Thoracic aorta endothelial cell (primary cell): ENCODE measurements around a stretch of chr17.

DNA sequence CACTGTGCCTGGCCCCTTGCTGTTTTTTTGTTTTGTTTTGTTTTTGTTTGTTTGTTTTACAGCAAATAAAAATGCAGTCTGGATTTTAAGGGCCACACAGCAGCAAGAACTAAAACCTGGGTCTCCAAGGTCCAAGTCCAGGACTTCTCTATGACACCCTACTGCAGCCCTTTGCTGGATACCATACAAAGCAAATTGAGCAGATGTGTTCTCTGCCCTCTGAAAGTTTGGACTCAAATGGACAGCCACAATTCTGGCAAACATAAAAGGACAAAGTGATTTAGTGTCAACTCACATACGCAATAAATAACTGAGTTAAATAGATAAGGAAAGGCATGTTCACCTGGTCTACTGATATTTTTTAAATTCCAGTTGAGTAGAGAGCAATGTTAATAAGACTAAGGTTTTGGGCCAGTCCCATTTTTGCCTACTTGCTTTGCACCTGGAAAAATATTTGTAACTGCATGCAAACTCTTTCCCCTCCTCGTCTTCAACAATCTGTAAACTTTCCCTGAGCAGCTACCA lies 7.7 kb upstream of the ZNF652 start:
- CAGE, long polyA plus RNA = no peak

DNA sequence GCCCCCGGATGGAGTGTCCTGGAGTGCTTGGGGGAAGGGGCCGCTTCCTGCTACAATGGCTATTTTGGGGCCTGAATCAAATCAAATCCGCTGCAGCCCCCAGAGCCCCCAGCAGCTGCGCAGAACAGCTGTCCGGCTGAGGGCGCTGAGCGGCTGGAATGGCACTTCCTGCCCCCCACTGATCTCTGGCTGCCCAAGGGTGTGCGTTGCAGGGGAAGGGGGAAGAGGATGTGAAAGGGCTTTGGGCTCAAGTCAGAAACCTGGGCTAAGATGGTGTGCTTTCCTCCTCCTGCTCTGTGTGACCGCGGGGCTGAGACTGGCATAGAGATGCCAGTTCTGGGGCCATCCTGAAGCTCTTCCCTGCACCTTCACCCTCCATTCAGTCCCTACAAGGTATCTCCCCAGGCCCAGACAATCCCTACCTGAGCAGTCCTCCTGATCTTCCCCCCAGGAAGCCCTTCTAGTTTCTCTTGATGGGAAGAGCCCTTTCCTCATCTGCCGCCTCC lies 24.4 kb upstream of the PHB1 start:
- CAGE, long polyA plus RNA = no peak

- CAGE, long polyA plus RNA = no peak
These were observed 18.3 kb downstream of the NGFR start for GRCh38 chr17:49513125-49514101.

DNA sequence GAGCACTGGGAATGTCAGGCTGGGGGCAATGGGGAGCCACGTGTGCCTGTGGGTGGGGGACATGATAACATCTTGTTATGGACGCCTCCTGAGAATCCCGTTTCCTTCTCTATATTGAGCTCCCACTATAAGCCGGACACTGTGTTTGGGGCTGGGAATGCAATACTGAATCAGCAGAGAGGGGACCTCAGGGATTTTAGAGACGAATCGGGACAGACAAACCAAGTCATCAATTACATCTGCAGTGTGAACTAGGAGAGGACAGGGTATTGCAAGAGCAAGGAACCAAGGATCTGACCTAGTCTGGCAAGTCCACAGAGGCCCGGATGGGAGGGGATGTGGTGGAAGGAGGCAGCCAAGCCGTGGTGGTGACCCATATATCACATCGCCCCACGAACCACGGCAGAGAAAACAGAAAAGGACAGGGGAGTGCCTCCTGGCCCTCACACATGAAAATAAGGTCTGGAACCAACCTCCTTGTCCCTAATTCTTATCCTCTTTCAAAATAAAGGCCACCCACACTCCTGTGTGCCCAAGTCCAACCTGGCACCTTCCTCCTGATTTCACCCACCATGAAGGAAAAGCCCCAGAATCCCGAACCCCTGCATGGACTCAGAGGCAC lies 28.1 kb upstream of the NXPH3 start:
- CAGE, long polyA plus RNA = no peak

GRCh38 chr17:49577103-49577504 lies 1.4 kb downstream of the NXPH3 start:
- CAGE, long polyA plus RNA = no peak

GRCh38 chr17:49740734-49742037 lies 22.7 kb downstream of the FAM117A start:
- CAGE, long polyA plus RNA = no peak

GRCh38 chr17:50059775-50060269 lies 3.9 kb downstream of the ITGA3 start:
- CAGE, long polyA plus RNA = no peak

GRCh38 chr17:50067870-50068412 lies 12.0 kb downstream of the ITGA3 start:
- CAGE, long polyA plus RNA = no peak

DNA sequence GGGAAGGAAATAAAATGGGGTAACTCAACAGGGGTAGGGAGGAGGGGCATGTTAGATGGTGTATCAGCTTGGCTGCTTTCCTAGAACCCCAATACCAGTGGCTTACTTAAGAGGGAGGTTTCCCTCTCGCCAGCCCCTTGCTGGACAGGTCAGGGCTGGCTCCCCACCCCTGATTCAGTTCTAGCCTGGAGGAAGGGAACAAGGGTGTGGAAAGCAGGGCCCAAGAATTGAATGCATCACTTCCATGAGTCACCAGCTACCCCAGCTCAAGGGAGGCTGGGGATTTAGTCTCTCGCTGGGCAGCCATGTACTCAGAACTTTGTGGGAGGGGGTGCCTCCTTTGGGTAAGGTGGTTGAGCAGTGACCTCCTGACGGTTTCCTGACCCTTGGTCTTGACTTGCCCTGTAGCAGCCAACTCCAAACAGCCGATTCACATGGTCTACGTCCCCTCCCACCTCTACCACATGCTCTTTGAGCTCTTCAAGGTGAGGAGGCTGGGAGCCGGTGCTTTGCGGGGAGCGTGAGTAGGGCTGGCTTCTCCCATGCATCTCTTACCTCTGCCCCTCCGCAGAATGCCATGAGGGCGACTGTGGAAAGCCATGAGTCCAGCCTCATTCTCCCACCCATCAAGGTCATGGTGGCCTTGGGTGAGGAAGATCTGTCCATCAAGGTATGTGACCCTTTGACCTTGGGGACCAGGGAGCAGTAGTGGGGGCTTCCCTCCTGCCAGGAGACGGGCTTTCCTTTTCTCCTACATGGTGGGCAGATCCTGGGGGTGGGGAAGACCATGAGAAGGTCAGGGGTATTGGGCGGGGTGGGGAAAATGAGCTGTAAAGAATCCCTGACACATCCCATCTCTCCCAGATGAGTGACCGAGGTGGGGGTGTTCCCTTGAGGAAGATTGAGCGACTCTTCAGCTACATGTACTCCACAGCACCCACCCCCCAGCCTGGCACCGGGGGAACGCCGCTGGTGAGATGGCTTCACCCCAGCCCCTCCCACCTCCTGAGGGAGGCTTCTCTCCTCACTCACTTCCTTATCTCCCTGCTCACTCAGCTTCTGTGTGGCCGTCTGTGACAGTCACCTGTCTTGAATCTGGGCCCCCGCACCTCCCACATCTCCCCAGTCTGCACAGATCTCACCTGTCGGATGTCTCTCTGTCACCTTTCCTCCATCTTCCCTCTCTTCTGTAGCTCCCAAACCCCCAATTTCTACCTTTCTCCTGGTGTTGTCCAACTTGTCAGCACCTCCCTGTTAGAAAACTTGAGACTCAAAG lies 13.0 kb downstream of the PDK2 start:
- CAGE, long polyA plus RNA = no peak

DNA sequence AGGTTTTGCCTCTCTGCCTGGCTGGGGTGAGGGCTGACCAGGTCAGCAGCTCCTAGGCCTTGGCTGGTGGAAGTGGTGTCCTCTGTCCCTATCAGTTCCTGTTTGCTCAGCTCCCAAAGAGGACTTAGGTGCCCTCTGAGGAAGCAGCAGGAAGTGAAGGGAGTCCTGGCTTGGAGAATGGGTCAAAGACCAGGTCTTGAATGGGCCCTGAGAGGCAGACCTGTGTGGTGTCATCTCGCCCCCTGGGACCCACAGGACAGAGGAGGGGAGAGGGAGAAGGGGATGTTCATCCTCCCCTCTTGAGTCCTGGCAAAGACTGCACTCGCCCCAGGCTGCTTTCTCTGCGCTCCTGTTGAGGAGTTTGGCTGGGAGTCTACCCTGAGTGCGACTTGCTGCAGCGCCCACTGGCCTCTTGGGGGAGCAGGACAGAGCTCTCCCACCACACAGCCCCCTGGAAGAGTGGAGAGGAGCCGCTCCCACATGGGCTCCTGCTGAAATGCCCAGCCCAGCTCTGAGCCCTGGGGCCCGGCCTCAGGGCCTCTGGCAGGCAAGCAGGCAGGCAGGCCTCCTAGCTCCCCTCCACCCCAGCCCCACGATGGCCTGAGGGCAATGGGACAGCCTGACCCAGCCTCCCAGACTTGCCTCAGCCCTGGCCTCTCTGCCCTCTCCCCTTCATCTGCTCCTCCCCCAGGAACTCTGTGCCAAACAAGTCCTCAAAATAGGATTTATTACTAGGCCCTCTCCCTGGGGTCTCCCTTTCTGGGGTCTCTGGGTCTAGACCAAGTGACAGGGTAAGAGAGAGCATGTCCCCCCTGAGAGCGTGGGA lies 17.0 kb downstream of the PDK2 start:
- CAGE, long polyA plus RNA = no peak

GRCh38 chr17:50149011-50149683 lies 1.3 kb downstream of the PPP1R9B start:
- CAGE, long polyA plus RNA = no peak

GRCh38 chr17:50266604-50267022 lies 7.7 kb upstream of the TMEM92 start:
- CAGE, long polyA plus RNA = no peak

DNA sequence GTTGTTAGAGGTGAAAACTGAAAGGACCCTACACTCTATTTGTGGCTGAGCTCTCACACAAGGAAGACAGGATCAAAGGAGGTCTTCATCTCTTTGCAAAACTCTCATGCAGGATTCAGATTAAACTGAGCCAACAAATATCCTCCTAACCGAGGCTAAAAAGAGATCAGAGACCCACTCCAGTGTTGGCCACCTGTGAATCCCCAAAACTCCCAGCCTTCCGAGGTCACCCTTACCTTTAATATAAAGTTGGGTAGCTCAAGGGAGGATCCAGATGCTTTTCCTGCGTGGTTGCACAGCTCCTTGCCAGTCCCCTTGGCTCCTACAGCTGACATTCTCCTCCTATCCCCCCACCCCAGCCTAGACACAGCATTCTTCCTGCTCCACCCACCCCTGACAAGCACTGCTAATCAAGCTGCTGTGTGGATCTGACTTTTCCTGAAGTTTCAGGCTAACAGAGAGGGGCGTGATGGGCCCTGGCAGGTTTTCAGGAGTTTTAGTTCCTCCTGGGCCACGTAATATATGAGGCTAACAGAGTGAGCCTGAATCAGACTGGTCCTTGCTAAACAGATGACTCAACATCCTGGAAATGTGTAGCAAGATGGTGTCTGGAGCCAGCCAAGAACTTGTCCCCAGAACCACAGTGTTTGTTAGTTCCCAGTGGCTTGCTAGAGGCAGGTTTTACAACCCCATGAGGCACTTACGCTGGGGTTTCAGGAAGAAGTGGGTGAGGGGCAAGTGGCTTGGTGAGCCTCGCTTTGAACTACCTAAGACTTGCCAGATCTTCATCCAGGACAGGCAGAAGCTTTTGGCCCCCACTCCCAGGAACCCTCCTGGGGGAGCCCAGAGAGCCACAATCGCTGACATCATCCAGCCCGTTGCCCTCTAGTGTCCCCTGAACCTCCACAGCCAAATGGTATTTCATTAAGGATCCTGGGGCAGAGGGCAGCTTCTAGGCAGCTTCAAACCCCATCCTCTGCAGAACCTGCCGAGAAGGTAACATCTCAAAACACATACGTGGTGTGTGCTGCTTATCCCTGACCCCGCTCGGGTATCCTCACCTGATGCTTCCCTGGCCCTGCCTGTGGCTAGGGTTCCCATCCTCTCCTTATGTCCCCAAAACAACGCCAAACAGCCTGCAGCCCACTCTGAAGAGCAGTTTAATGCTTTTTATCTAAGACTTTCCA lies 15.8 kb downstream of the TMEM92 start:
- CAGE, long polyA plus RNA = no peak

DNA sequence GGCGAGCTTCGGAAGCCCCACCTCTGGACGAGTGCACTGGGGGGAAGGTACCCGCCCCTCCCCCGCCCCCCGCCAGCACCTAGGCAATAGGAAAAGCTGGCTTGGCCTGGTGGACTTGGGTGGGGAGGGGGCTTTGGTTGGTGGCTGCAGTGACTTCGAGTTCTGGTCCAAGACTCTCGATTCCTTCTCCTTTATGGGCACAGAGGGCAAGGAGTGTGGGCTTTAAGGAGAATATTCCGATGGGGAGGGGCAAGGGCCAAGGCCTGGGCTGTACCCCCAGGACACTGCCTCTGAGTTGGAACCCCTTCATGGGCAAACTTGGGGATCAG lies 401 bp downstream of the ACSF2 start:
- CAGE, long polyA plus RNA = no peak

DNA sequence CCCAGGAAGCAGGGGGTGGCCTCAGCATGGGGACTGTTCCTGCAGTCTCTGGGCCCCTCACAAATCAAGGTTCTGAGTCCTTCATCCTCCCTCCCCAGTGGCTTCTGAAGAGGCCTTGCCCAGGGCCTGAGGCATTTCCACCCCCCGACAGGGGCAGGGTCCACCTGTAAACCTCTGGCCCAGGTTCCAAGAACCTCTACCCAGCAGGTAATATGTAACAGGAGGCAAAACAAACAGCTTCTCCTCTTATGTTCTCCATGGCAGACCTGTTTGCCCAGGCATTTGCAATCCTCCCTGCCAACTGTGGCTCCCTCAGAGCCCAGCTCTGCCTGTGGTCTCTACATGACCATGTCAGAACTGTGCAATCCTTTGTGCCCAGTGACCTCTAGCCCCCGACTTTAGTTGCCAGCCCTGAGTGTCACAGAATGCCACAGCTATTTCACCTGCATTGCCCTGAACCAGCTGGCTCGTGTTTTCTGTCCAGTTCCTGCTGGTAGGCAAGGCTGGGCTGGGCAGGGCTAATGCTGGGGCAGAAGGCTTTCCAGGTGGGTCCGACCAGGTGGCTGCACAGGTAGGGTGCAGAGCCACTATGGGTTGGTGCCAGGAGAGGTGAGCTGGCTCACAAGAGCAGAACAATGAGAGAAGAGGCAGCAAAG lies 14.3 kb downstream of the ACSF2 start:
- CAGE, long polyA plus RNA = no peak

DNA sequence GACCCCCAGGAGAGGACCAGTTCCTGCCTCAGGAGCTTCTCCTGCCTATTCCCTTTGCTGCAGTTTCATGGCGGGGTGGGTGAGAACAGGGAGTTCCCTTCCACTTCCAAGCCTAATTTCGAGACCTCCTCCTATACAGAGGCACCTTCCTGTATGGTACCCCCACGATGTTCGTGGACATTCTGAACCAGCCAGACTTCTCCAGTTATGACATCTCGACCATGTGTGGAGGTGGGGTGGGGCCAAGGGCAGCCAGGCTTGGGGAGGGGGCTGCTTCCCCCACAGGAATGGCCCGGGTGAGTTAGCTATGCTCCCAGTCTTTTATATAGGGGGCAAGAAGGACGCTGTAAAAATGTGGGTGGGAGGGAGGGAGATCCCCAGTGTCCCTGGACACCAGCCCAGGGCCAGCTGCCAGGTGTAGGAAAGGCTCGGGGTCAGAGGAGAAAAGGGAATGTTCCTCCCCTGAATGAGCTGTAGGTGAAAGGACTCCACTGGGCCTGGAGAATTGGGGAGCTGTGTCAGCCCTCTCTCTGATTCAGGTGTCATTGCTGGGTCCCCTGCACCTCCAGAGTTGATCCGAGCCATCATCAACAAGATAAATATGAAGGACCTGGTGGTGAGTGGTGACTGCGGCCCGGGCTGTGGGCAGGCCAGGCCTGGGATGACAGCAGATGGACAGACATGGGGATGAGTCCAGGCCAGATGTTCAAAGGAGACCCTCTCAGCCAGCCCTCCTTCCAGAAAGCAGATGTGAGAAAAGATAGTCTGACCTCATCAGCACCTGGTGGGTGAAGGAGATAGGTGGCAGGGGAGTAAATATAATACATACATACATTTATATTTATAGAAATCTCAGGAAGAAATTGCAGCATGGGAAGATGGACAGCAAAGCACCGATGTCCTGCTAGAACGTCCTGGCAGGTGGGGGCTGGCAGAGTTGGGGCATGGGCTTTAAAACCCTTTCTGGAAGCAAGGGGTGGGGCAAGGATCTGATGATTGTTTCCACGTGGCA lies 4.7 kb downstream of the CHAD start:
- CAGE, long polyA plus RNA = no peak

GRCh38 chr17:50464730-50465776 lies 3.6 kb downstream of the CHAD start:
- CAGE, long polyA plus RNA = no peak

DNA sequence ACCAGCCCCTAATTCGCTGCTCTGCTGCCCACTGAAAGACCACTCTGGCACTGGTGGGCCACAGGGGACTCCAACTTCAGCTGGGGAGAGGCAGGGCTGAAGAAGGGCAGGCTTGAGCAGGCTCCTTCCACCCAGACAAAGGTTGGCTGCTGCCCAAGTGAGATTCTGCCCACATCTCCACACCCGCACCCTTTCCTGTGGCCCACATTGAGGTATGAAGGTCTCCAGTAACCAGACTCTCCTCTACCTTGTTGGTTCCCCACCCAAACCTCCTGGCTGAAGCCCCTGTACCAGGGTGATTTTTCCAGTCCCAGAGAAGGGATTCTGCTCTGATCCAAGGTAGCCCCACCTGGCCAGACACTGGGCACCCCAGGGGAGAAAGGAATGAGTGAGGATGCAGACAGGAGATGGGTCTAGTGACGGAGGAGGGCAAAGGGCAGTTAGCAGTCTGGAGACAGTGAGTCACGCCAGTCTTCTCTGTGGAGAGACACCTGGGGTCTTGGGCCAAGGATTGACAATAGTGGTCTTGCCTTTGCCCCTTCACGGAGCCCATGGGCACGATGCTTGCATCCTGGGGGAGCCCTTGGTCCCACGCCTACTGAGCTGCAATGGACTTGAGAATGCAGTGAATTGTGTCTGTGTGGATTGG lies 1.7 kb downstream of the CHAD start:
- CAGE, long polyA plus RNA = no peak

DNA sequence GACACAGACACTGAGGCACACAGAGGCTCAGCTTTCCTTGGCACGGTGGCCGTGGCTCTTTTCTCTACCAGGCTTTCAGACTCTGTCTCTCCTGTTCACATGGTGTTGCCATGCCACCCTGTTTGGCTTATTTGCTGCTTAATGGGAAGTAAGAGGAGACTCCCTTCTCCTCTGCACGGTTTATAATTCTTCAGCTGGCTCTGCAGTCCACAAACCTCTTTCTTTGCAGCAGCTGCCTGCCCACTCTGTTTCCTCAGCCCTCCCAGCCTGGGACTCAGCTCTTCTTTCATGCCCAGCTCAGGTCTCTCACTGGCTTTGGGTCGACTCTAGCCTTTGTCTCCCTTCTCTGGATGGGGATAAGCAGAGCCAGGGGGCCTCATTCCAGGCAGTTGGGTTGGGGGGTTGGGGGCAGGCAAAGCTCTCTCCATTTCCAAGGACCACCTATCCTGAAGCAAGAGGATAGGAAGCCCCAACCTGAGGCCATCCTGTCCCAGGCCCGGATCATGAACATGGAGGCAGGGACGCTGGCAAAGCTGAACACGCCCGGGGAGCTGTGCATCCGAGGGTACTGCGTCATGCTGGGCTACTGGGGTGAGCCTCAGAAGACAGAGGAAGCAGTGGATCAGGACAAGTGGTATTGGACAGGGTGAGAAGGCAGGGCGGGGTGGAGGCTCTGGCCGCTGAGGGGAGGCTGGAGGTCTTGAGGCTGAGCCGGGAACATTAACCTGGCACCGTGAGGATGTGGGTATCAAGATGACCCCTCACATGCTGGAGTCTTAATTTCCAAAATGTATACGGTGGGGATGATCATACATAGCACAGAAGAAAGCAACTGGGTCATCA lies 3.5 kb upstream of the CHAD start:
- CAGE, long polyA plus RNA = no peak

- CAGE, long polyA plus RNA = no peak
These were observed 749 bp downstream of the RSAD1 start for GRCh38 chr17:50479198-50480019.